Measurements from ENCODE around the gene GAL3ST1.

DNA sequence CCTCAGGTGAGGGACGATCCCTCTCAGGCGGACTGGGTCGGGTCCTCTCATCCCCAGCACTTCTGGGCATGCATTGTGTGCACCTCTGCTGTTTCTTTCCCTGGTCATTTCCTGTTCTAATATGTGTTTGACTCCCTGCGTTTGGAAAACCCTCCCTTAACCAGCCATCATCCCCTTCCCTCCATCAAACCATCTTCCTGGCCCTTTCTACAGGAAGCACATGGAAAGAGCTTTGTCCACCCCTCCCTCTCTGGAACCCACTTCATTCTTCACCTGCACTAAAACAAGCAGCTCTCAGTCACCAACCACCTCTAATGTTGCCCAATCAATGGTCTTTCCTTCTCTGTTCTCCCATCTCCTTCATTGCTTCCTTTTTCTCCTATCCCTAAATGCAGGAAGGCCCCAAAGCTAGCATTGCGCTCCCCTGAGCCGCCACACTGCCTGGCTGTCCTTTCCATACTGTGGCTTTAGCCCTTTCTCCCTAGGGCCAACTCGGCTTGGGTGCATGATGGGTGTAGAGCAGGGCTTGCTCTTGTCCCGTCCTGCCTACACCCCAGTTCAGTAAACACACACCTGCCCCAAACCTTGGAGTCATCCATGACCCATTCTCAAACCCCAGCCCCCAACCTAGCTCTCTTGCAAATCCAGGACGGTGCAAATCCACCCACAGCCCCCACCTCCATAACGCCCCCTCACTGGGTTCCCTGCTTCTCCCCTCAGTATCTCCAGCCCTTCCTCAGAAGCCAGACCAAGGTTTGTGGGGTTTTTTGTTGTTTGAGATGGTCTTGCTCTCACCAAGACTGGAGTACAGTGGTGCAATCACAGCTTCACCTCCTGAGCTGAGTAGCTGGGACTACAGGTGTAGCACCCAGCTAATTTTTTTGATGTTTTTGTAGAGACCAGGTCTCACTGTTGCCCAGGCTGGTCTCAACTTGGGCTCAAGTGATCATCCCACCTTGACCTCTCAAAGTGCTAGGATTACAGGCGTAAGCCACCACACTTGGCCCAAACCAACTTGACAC, 5.3 kb upstream of the GAS2L1 start:
- PRO-cap: no peak
- RAMPAGE, long total RNA, 4 experiments: no peak in any of the 4 experiments

DNA sequence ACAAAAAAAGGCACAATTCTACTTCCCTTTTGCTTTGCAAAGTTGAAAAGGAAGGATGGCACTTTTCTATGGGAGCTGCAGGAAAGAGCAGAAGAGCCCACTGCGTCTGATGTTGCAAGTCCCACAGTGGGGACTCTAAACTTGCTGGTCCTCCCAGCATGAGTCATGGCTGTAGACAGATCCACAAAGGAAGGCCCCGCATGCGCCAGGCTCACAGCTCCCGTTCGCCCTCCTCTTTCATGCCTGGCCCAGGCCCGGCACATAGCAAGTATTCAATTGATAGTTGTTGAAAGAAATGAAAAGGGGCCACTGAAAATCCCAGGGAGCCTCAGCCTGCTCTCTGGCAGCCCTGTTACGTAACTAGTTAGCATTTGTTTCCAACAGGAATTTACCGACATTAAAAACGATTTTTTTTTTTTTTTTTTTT, 18.9 kb downstream of the AP1B1 start:
- PRO-cap: unidirectional peak, plus-strand start at position 174 of the sequence
- RAMPAGE, long total RNA, 4 experiments: no peak in any of the 4 experiments

- PRO-cap: no peak
- RAMPAGE, long total RNA, 4 experiments: no peak in any of the 4 experiments
Observed at GRCh38 chr22:29580188-29580974, 532 bp downstream of the NIPSNAP1 start.

DNA sequence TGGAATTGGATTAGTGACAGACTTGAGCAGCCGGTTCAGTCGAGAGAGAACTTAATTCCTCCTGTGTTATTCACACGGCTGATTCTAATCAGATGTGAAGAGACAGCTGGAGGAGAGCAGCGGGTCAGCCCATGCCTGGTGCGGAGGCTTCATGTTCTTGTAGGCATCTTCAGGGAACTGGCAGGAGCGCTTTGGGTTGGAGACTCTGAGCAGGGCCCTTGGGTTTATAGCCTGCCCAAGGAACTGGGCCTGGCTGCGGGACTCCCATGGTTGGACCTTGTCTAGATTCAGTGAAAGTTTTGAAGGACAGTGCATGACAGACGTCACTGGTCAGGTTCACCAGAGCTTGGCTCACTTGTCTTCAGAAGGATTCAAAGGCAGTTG, 29.2 kb upstream of the CABP7 start:
- PRO-cap: no peak
- RAMPAGE, long total RNA, 4 experiments: no peak in any of the 4 experiments

DNA sequence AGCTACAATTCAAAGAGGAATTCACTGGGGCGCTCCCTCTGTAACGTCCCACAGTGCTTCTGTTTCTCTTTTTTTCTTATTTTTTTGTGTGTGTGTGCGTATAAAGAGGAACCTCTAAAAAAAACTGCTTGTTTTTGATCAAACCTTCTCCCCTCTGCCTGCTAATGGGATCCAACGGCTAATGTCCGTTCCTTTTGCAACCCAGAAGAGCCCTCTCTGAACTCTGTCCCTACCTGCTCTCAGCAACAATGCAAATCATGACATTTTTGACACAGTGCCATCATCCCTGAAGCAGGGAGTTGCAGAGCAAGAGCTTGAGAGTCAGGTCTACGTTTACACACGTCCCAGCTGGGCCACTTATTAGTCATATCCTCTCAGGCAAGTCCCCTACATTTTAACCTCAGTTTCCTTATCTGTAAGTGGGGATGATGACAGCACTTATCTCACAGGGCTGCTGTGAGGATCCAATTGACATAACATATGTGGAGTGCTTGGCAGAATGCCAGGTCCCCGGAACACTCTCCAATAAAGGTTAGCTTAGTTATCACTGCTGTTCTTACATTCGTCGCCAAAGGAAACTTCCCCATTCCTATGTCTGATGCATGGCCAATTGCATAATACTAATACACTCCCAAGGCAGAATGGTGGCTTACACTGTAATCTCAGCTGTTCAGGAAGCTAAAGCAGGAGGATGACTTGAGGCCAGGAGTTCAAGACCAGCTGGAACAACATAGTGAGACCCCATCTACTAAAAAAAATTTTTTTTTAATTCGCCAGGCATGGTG, 16.8 kb downstream of the ASCC2 start:
- PRO-cap: no peak
- RAMPAGE, long total RNA, 4 experiments: no peak in any of the 4 experiments

- PRO-cap: no peak
- RAMPAGE, long total RNA, 4 experiments: no peak in any of the 4 experiments
Observed at GRCh38 chr22:30002709-30003542, 77.3 kb upstream of the HORMAD2 start.

GRCh38 chr22:30182390-30182695, 64.2 kb downstream of the LIF start:
- PRO-cap: no peak
- RAMPAGE, long total RNA, 4 experiments: no peak in any of the 4 experiments

- PRO-cap: unidirectional peak, plus-strand start at chr22:30210593
- RAMPAGE, long total RNA, 4 experiments: no peak in any of the 4 experiments
Observed at GRCh38 chr22:30210292-30210900, 36.2 kb downstream of the LIF start.

GRCh38 chr22:30253034-30253786, 6.7 kb upstream of the LIF start:
- PRO-cap: no peak
- RAMPAGE, long total RNA, 4 experiments: no peak in any of the 4 experiments

GRCh38 chr22:30263274-30263794, 3.3 kb downstream of the OSM start:
- PRO-cap: no peak
- RAMPAGE, long total RNA, 4 experiments: no peak in any of the 4 experiments

DNA sequence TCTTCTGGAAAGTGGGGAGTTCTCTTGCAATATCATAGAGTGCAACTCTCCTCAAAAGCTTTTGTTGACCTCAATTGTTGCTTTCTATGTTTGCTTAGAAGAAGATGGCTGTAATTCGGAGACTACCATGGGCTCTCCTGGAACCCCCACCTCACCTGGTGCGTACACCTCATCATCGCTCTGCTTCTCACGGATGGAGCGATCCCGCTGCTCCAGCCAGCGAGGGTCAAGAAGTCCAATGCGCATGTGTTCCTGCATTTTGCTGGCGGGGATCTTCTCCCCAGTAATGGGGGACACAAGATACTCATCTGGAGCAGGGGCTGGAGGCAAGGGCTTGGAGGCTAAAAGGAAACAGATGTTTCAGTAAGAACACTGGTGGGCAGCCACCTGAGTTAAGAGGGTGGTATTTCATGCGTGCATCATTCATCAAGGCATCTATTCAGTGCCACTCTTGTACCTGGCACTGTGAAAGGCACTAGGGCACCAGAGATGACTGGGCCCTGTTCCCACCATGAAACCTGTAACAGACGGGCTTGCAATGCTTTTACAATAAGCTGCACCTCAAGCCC, 13.4 kb upstream of the TBC1D10A start:
- PRO-cap: no peak
- RAMPAGE, long total RNA, 4 experiments: no peak in any of the 4 experiments

DNA sequence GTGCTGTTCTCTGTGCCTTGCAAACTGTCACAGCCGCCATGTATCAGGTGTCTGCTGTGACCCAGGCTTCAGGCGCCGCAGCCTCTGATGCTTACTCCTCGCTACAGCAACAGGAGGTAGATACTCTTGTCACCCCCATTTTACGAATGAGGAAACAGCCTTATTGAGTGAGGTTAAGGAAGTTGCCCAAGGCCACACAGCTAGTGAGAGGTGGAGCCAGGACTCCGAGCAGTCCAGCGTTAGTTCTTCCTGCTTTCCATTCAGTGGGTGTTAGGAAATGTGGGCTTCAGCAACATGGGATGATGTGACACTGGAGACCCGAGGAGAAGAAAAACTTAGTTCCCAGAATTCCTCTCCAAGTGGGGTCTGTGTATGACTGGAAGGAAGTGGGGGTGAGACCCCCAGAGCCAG, 14.3 kb downstream of the RNF215 start:
- PRO-cap: no peak
- RAMPAGE, long total RNA, 4 experiments: no peak in any of the 4 experiments

DNA sequence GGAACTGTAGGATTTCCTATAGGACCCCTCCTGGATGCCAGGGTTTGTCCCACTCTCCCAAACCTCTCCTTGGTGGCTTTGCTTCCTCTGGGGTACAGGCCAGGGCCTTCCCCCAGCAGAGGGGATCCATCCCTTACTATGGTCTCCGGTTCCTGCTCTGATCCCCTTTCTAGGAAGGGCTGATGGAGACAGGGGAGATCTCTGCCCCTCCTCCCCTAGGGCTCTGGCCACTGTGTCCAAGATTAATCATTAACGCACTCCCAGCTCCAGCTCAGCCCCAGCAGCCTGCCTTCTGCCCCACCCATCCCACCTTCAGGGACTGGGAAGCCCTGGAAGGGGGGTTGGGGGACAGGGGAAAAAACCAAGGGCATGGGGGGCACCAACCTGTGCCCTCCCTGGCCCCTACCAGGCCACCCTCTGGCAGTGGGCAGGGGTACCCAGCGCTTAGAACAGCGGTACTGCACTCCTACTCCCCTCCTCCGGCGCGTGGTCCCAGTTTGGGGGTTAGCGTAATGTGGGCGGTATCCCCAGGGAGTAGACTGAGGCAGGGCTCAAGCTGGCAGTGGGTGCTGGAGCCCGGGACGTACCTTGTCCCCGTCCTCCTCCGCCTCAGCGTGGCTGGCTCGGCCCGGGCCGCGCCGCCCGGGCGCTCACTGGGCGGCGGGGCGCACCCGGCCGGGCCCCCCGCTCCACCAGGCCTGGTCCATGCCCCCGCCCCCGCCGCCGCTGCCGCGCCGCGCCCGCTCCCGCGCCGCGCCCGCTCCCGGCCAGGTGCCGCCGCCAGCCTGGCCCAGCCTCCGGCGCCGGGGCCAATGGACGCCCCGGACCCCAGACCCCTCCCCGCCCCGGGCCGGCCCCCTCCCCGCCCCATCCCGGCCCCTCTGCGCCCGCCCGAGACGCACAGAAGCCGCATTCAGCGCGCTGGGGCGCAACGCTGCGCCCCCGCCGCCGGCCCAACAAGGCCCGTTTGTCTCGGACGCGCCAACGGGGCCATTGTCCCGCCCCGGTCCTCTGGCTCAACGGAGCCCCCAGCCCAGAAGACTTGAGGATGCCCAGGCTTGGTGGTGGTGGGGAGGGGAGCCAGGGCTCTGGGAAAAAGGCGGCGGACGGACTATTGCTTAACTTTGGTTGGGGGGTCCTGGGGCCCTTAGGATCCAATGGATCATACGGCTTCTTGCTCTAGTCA, at the start of gene GAL3ST1:
Gene GAL3ST1, minus strand, starts transcription at position 787 of the 1,186 bp plus-strand sequence.
- PRO-cap: bidirectional peak, plus-strand start at position 912 of the sequence, minus-strand start at position 787 of the sequence
- RAMPAGE, long total RNA, 4 experiments: no peak in any of the 4 experiments

DNA sequence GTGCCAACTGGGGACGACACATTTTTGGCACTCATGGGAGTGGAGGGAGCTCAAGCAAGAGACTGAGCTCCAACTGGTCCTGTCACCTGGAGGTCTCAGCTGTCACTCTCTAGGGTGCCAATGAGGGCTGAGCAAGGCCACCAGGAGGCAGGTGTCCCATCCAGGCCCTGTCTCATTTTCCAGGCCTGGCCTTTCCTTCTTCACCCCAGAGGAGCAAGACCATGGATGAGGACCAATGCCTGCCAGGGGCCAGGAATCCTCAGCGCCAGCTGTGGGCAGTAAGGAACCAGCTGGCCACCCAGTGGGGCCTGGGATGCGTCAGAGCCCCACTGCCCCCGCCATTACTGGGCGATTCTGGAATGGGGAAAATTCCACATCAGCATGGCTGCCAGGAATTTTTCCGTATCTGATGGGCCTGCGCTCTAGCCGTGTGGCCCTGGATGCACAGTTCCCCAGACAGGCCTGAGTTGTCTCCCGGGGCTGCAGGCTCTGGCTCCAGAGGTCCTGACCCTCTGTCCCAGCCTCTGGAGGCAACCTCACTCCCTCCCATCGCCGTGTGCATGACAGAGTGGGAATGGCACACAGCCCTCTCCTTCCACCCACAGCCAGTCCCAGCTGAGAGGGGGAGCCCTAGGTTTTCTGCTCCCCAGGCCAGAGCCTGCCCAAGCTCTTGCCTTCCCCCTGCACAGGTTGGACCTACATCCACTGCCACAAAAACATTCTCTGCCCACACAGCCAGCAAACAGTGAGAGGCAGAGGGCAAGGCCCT, 784 bp upstream of the GAL3ST1 start:
- PRO-cap: unidirectional peak, minus-strand start at position 271 of the sequence
- RAMPAGE, long total RNA, 4 experiments: no peak in any of the 4 experiments

- PRO-cap: no peak
- RAMPAGE, long total RNA, 4 experiments: no peak in any of the 4 experiments
Observed at GRCh38 chr22:30579599-30580386, 5.3 kb upstream of the GAL3ST1 start.

DNA sequence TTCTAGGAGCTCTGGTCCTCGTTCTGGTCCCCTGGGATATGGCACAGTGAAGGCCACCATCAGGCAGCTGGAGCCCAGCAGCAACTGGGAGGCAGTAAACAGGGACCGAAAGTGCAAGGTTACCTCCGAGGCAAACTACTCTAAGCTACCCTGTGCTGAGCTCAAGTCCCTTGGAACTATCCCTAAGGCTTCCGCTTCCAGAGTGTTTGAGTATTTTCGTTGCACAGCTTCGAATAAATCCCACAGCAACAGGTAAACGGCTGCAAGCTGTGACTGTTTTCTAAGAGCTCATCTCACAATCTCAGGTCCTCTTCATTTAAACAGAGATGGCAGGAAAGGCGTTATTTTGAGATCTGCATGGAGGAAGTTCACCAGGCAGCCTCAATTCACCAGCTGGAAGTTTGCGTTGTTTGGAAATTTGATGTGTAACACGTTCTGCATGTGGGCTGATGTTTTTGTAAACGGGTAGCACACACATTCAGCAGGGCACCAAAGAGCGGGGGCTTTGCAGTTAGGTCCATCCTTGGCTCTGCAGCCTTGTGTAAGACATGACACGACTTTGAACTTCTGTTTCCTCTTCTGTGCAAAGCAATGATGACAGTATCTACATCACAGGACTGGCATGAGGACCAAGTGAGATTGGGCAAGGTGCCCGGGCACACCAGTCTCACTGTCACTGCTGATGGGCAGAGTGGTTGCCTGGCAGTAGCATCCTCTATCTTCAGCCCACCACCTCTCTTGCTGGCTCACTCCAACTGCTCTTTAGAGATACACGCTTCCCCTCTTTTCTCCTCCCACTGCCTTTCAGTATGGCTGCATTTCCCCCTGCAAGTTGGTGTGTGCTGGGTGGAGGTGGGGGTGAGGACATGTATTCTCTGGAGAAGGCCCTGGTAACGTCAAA, 3.2 kb downstream of the TCN2 start:
- PRO-cap: bidirectional peak, plus-strand start at position 449 of the sequence, minus-strand start at position 318 of the sequence; bidirectional peak, plus-strand start at position 744 of the sequence, minus-strand start at position 561 of the sequence
- RAMPAGE, long total RNA, 4 experiments: no peak in any of the 4 experiments

DNA sequence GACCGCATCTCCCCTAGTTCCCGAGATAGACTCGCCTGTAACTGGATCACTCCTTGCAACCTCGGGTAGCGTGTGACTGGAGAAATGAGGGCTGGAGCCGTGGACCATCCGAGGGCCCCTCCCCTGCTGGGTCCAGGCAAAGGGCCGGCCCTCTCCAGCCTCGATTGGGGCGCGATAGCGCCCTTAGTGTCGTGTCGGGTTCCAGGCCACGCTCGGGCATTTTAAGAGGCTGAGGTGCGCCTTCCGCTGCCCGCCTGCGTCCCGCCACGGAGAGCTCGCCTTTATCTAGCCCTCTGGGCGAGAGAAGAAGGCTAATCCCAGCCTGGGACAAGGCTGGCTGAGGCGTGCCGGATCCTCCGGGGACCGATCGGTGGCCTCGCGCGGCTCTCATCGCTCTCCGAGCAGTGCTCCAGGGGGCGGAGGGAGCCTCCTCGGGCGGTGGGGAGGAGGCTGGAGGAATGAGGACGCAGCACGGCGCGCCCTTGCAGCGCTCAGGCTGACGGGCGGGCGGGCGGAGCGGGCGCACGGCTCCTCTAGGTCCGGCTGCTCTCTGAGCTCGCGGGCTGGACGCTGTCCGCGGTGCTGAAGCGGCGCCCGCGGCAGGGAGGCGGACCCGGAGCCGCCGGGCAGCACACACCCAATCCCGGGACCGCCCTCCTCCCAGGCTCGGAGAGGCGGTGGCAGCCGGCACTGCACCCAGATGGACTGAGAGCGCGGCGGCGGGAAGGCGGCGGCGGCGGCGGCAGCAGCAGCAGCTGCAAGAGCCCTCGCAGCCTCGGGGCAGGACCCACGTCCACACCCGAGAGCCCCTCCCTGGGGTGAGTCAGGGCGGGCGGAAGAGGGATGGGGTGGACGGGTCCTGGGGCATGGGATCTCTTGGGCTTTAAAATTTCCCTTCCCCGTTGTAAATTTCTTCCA, 107.9 kb downstream of the OSBP2 start:
- PRO-cap: no peak
- RAMPAGE, long total RNA, 4 experiments: no peak in any of the 4 experiments

DNA sequence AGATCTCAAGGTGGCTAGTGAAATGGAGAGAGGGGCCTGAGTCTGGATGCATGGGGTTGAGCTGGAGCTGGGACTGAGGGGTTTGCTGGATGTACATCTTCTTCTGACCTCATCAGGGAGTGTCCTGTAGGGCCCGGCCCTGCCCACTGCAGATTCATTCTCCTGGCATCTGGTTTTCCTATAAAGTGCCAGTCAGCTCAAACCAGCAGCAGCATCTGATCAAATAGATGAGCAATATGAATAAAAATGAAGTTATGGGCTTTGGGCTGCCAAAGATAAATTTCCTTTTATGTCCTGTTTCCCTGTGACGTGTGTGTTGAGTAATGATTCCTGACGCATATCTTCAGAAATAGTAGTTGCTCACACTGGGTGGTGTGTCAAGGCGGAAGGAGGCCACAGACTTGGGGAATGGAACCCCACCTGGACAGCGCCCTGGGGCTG, 135.3 kb downstream of the OSBP2 start:
- PRO-cap: no peak
- RAMPAGE, long total RNA, 4 experiments: no peak in any of the 4 experiments

DNA sequence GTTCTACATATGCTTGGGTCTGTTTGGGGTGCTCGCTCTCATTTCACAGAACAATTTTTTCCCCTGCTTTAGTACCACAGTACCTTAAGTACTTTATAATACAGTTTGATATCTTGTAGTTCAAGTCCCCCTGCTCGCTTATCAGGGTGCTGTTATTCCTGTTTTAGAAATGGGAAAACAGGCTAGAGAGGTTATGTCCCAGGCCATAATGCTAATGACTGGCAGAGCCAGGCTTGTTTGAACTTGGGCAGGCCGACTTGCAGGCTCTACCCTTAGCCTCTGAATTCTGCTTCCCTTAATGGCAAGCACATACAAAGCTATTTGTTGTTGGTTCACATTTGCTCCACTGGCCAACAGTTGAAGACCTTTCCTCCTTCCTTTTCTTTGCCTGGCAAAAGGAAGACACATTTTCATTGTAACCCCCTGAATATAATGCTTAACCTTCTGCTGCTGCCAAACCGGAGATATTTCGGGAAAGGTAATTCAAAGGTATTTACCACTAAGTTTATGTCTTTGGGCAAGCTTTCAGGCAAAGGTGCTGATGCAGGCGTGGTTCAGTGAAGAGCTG, 132.4 kb downstream of the MORC2 start:
- PRO-cap: no peak
- RAMPAGE, long total RNA, 4 experiments: no peak in any of the 4 experiments

- PRO-cap: no peak
- RAMPAGE, long total RNA, 4 experiments: no peak in any of the 4 experiments
Observed at GRCh38 chr22:30936242-30937335, 32.0 kb downstream of the MORC2 start.

Measured in esophagus muscularis mucosa (tissue), 4 donors.